OCI-LY7 (cell line): ENCODE measurements around a stretch of chr7.

GRCh38 chr7:28613105-28613667, 200.9 kb downstream of the CREB5 start:
- PRO-cap = no peak
- RAMPAGE, long total RNA = no peak

- PRO-cap = no peak
- RAMPAGE, long total RNA = no peak
Observed at GRCh38 chr7:28623285-28623696, 211.0 kb downstream of the CREB5 start.

DNA sequence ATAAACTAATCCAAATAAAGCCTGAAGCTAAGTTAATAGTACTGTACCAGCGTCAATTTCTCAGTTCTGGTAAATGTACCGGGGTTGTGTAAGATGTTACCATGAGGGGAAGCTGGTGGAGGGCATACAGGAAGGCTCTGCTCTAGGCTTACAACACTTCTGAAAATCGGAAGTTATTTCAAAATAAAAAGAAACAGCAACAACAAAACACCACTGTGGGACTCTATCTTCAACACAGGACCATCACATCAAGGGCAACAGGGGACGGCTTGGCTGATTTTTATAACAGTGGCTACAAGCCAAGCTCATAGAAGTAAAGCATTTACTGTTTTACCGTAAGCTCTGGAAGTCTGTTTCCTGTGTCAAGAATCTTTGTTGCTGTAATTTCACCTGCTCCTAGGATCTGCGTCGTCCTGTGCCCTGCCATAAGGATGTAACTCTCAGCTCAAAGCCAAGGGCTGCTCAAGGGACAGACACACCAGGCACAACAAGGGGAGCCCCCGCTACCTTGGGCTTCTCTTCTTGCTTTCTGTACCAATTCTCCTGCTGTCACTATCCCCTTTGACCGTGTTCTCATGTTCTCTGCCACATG, 257.2 kb downstream of the CREB5 start:
- PRO-cap = no peak
- RAMPAGE, long total RNA = no peak

- PRO-cap = no peak
- RAMPAGE, long total RNA = no peak
Observed at GRCh38 chr7:28685505-28686437, 272.4 kb downstream of the TRIL start.

- PRO-cap = no peak
- RAMPAGE, long total RNA = no peak
Observed at GRCh38 chr7:28725119-28725572, 233.0 kb downstream of the TRIL start.

- PRO-cap = no peak
- RAMPAGE, long total RNA = no peak
Observed at GRCh38 chr7:28732029-28732626, 226.0 kb downstream of the TRIL start.

GRCh38 chr7:28804081-28804729, 153.9 kb downstream of the TRIL start:
- PRO-cap = no peak
- RAMPAGE, long total RNA = no peak

- PRO-cap = no peak
- RAMPAGE, long total RNA = no peak
Observed at GRCh38 chr7:28853758-28854683, 104.1 kb downstream of the TRIL start.

DNA sequence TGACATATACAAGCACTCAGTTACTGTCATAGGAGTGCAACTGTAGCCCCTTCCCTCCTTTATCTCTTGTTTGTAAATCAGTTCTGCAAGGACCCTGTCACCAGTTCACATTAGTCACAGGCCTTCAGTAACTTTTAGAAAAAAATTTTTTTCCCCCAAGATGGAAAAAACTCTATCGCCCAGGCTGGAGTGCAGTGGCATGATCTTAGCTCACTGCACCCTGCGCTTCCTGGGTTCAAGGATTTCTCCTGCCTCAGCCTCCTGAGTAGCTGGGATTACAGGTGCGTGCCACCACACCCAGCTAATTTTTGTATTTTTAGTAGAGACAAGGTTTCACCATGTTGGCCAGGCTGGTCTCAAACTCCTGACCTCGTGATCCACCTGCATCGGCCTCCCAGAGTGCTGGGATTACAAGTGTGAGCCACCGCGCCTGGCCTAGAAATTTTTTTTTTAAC, 11.6 kb downstream of the CHN2 start:
- PRO-cap = no peak
- RAMPAGE, long total RNA = no peak

DNA sequence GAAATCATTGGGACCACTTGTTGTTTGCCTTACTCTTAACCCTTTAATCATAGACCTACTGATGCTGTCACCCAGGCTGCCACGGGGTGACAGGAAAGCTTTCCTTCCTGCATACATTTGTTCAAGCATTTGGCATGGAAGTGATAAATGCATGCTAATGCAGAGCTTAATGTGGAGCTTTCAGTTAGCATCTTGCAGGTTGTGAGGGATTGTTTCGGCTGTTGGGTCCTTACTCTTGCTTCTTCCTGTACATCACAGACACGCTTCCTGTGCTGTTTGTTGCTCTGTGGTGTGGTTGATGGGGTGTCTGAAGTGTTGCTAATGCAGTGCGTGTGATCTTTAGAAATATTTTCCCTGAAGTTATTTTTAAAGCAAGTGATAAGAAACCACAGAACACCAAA, 143.0 kb downstream of the CHN2 start:
- PRO-cap = no peak
- RAMPAGE, long total RNA = no peak

DNA sequence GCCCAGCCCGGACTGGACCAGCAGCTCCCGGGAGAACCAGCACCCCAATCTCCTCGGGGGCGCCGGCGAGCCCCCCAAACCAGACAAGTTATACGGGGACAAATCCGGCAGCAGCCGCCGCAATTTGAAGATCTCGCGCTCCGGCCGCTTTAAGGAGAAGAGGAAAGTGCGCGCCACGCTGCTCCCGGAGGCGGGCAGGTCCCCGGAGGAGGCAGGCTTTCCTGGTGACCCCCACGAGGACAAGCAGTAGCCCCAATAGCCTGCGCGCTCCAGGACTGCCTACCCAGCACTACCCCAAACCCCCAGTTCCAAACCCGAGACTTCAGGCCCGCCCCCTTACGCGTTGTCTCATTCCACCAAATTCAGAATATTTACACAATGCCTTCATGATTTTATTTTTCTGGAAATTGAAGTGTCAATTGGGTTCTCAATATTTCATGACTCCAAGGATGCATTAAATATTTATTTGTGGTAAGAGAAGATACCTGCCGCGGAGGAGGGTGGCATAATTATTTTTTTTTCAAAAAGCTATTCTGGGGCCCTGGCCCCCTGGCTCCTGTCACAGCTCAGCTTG, 2.9 kb downstream of the PRR15 start:
- PRO-cap = no peak
- RAMPAGE, long total RNA = no peak

DNA sequence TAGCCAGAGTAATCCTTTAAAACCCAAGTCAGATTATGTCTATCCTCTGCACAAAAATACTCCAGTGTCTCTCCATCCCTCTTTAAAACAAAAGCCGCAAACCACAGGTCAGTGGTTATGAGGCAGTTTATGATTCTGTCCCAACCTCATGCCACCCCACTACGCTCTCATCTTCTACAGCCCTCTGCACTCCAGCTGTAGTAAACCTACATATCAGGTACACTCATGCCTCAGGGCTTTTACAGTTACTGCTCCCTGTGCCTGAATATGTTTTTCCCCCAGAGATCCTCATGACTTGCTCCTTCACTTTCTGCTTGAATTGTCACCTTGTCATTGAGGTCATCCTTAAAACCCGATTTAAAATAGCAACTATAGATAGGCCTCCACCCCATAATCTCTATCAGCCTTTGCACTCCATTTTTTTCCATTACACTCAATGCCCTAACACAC, 113.7 kb downstream of the PRR15 start:
- PRO-cap = no peak
- RAMPAGE, long total RNA = no peak

DNA sequence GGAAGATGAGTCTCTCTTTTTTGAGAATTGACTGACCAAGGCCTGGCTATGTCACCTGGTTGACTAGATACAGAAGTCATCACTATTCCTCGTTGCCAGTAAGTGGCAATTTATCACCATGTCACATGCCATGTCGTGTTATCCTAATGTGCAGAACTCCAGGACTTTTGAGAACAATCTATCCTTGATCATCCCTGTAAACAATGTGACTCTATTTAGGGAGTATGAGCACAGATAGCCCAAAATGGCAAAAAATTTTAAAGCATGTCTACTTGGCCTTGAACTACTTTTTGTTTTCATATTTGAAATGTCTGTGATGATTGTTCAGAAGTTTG, 10.6 kb upstream of the WIPF3 start:
- PRO-cap = no peak
- RAMPAGE, long total RNA = no peak

GRCh38 chr7:29807317-29808171, 1.2 kb downstream of the WIPF3 start:
- PRO-cap = no peak
- RAMPAGE, long total RNA = no peak

DNA sequence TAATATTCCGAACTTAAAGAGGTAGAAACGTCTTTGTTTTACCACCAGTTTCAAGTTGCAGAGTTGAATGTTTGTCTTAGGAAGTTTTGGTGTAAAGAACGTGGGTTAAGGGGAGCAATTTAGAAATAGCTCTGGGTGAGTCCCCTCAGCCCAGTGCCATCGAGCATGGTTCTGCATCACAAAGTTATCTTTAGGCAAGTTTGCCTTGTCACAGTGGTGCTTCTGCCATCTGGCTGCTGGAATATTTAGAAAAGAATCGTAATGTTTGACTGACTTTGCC, 2.8 kb downstream of the WIPF3 start:
- PRO-cap = no peak
- RAMPAGE, long total RNA = no peak

- PRO-cap = no peak
- RAMPAGE, long total RNA = no peak
Observed at GRCh38 chr7:29809479-29809902, 3.2 kb downstream of the WIPF3 start.

GRCh38 chr7:29955403-29955900, 34.1 kb downstream of the SCRN1 start:
- PRO-cap = no peak
- RAMPAGE, long total RNA = no peak

GRCh38 chr7:29988354-29988815, 1.2 kb downstream of the SCRN1 start:
- PRO-cap = bidirectional peak, plus-strand start at chr7:29988617, minus-strand start at chr7:29988567
- RAMPAGE, long total RNA = no peak

DNA sequence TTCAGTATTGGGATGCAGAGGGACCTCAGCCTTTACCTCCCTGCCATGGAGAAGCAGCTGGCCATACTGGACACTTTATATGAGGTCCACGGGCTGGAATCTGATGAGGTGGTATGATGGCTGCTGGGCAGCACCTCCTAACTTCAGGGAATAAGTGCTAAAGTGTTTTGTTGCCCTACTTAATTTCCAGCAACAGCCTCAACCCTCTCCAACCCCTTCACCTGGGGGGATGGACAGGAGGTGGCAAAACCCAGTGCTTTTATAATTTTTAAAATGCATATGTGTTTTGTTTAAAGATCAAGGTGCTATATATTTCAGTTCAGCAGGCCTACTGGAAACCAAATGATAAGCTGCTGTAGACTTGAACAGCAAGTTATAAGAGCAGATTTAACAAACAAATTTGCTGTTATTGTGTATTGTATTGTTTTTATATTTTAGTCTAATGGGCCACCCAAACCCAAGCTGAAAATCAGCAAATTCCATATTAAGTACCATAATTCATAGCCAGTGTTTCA, 50.5 kb downstream of the PLEKHA8 start:
- PRO-cap = no peak
- RAMPAGE, long total RNA = no peak

GRCh38 chr7:30149010-30149622, 14.3 kb downstream of the MTURN start:
- PRO-cap = no peak
- RAMPAGE, long total RNA = no peak